Bronchus fibroblast of lung (primary cell): Measurements from ENCODE around the gene INSL6.

DNA sequence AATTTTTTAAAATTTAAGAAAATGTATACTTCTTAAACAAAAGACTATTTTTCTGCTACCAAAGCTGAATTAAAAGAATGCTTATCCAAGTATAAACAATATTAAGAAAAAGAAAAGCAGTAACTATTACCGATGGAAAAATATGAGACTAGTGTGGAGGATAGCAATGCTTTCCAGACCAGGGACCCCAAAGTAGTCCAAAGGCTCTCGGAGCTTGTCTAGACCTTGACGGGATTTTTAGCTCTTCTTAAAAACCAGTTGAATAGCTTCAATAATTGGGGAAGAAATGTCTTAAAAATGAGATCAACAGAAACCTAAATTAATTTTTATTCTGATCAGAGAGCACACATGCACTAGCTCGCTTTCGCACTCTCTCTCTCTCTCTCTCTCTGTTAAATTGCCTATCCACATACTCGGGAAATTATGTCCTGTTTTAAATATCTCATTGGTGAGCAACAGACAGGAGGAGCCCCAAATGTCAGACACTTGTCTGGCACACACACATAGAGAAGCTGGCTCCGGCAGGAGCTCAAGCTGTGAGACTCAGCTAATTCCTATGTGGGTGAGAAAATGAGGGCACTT, 9.4 kb downstream of the RFX3 start:
- RAMPAGE, long total RNA, result no peak

GRCh38 chr9:4066021-4066366, 233.9 kb downstream of the GLIS3 start:
- RAMPAGE, long total RNA, result no peak

- RAMPAGE, long total RNA, result no peak
Measured at GRCh38 chr9:4235782-4236562, 63.9 kb downstream of the GLIS3 start.

DNA sequence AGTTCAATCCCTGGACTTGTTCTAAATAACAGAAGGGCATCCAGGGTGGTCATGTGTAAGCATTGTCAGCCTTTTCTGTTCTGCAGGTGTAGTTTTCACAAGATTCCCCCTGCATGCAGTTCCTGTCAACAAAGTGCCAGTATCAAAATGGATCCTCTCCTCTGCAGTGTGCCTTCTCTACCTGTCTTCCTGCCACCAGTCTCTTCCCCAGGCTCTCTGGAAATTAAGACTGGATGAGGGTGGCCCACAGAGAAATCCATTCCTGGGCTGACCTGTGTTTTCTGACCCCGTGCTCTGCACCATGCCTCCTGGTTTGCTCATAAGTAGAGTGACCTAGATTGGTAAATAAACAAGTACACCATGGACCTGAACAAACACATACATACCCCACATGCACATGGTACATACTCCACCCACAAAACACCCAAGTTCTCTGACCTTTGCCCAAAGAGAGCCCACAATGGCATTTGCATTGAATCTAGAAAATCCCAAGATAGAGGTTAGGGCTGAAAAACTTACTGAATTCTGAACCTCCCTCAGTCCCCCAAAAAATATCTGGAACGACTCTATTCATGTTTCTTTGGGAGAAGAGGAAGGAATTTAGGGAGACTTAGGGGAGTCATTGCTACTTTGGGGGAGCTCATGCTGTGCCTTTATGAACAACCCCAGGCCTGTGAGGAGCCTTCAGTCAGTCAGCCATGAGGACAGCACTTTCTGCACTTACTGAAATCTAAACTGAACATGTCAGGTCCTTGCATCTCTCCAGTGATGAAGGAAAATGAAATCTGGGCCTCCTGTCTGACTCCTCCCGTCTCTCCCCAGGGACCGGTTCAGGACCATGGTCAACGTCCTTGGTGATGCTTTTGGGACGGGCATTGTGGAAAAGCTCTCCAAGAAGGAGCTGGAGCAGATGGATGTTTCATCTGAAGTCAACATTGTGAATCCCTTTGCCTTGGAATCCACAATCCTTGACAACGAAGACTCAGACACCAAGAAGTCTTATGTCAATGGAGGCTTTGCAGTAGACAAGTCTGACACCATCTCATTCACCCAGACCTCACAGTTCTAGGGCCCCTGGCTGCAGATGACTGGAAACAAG, 77.3 kb upstream of the PLPP6 start:
- RAMPAGE, long total RNA, result no peak

GRCh38 chr9:4615132-4615715, 46.9 kb upstream of the PLPP6 start:
- RAMPAGE, long total RNA, result no peak

DNA sequence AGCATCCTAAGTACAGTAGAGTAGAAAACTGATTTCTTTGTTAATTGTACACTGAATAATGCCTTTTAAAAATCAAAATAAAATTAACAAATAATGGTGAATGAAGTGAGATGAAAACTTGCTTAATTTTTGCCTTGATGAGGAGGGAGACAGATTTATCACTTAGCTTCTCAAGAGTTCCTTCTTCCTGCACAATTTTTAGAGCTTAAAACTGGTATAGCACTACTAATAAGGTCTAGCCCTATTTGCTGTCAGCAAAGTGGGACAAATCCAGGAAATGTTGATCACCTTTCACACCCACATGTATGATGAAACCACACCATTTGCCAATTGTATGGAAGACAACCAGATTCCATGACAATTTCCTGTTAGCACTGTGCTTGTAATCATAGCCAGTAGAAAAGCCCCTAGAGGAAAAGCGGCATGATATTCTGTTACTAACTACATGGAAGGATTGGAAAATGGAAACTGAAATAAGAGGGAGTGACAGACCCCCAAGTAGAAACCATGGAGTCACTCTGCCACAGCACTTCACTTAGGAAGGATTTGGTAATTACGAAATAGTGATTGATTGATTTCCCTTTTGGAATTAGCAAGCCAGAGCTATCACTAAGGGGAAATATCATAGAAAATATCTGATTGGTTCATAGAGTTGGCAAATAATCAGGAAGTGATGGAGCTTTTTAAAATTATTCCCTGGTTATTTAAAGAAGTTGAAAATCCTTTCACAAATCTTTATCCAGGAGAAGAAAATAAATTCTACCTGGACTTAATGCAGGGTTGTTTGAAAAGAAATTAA, 923 bp downstream of the SPATA6L start:
- RAMPAGE, long total RNA, result no peak

- RAMPAGE, long total RNA, result no peak
Measured at GRCh38 chr9:4711120-4711732, 29.8 kb downstream of the AK3 start.

DNA sequence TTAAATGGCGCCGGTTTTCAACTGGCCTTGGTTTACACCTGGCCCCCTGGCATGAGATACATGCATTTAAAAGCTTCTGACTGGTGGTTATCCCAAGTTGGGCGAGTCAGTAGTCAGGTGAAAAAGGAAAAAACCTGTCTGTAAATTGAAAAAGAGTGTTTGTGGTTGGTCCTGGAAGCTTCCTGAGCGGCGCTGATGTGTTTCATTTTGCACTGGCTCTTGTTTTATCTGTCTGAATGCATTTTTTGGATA, 1.2 kb downstream of the RCL1 start:
- RAMPAGE, long total RNA, result no peak

DNA sequence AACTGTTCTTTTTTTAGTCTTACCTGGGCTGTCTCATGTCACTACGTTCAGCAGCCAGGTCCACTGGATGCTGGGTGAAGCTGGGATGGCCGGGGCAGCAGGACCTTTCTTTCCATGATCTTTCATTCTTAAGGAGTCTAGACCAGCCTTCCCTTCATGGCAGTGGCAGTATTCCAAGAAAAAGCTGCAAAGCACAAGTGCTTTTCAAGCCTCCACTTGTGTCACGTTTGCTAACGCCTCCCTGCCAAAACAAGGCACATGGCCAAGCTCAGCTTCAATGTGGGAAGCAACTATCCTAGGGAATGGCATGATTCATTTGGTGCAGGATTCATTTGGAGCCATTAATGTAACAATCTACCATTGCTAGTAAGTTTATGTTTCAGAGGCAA, 94.8 kb downstream of the RCL1 start:
- RAMPAGE, long total RNA, result no peak

DNA sequence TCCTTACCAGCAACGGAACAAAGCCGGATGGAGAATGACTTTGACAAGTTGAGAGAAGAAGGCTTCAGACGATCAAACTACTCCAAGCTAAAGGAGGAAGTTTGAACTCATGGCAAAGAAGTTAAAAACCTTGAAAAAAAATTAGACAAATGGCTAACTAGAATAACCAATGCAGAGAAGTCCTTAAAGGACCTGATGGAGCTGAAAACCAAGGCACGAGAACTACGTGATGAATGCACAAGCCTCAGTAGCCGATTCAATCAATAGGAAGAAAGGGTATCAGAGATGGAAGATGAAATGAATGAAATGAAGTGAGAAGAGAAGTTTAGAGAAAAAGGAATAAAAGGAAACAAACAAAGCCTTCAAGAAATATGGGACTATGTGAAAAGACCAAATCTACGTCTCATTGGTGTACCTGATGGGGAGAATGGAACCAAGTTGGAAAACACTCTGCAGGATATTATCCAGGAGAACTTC, 47.8 kb downstream of the JAK2 start:
- RAMPAGE, long total RNA, result no peak

DNA sequence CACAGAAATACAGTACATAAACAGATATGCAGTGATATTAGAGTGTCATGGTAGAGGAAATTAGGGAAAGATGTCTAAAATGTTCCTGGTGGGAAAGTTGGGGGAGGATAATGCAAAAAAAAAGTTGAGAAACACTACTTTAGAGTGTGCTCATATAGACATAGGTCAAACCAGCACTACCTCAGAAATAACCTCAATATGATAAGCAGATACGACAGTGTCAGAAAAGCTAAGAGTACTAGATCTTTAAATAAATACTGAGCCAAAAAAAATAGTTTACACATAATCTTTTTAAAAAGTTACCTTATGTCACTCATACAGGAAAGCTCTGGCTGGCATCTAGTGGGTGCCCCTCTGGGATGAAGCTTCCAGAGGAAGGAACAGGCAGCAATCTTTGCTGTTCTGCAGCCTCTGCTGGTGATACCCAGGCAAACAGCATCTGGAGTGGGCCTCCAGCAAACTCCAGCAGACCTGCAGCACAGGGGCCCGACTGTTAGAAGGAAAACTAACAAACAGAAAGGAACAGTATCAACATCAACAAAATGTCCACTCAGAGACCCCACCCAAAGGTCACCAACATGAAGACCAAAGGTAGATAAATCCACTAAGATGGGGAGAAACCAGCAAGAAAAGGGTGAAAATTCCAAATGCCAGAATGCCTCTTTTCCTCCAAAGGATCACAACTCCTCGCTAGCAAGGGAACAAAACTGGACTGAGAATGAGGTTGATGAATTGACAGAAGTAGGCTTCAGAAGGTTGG, 52.1 kb downstream of the INSL6 start:
- RAMPAGE, long total RNA, result no peak

GRCh38 chr9:5185450-5185912, at the start of gene INSL6:
Gene INSL6 (minus strand): TSS chr9:5185639.
- RAMPAGE, long total RNA, result no peak

- RAMPAGE, long total RNA, result no peak
Measured at GRCh38 chr9:5621167-5621704, 7.7 kb upstream of the RIC1 start.

DNA sequence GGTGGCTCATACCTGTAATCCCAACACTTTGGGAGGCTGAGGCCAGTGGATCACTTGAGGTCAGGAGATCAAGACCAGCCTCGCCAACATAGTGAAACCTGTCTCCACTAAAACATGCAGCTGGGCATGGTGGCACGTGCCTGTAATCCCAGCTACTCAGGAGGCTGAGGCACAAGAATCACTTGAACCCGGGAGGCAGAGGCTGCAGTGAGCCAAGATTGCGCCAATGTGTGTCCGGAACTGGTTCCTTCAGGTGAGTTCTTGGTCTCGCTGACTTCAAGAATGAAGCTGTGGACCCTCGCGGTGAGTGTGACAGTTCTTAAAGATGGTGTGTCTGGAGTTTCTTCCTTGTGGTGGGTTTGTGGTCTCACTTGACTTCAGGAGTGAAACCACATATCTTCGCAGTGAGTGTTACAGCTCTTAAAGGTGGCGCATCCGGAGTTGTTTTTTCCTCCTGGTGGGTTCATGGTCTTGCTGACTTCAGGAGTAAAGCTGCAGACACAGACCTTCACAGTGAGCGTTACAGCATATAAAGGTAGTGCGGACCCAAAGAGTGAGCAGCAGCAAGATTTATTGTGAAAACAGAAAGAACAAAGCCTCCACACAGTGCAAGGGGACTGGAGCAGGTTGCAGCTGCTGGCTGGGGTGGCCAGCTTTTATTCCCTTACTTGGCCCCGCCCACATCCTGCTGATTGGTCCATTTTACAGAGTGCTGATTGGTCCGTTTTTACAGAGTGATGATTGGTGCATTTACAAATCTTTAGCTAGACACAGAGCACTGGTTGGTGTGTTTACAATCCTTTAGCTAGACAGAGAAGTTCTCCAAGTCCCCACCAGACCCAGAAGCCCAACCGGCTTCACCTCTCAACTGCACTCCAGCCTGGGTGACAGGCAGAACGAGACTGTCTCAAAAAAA, 8.9 kb upstream of the ERMP1 start:
- RAMPAGE, long total RNA, result no peak

DNA sequence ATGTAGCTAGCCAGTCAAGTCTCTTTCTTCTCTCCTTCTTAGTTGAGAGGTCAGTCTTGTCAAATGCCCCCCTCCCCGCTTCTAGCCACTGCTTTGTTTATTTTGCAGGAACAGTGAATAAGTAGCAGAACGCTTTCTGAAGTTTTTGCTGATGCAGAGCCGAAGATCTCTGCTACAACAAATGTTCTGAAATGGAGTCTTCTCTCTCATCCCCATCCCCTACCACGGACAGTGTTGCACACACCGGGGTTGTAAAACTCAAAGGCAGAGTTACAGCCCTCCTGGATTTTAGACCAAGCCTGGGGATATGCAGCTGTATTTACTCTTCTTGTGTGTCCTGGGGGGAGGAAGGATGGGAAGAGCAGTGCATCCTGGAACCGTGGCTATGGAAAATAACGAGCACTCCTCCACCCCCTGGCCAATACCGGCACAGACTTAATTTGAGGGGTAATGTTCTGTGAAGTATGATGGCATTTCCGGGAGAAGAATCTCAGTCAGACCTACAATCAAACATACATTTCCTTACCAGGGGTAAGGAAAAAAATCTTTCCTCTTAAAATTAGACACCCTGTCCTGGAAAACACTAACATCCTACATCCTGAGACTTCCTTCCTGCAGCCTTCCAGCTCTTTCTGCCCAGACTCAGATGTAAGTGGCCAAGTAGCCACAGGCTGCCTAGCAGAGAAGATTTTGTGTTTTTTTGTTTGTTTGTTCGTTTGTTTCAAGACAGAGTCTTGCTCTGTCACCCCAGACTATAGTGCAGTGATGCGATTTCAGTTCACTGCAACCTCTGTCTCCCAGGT, 10.9 kb upstream of the ERMP1 start:
- RAMPAGE, long total RNA, result no peak

DNA sequence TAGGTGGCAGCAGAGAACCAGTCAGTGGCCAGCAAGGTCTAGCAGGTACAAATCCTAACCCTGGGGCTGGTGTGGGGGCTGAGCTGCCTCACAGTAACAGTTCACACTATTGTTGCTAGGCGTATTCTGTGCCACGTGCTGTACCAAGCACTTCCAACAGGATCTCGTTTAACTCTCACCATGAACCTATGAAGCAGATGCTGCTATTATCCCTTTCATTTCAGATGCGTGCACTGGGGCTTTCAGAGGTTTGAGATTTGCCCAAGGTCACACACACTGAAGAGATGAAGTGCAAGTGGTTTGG, 4.5 kb upstream of the MLANA start:
- RAMPAGE, long total RNA, result no peak

DNA sequence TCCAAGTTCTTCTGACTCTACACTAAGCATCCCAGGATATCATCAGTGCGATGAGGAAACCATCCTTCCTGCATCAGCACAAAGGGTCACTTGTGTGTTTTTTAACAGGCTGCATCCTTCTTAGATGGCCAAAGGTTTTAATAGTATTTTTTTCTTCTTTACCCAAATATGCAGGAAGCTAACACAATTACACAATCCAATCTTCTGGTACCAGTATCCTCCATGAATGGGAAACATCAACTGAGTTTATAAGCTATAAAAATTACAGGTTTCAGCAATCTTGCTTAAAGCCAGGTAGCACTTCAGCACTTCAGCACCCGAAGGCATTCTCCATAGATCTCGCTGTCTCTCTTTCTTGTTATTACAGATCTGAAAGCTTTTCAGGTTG, 8.1 kb downstream of the MLANA start:
- RAMPAGE, long total RNA, result no peak

GRCh38 chr9:6007030-6007198, 1.4 kb downstream of the KIAA2026 start:
- RAMPAGE, long total RNA, result no peak

DNA sequence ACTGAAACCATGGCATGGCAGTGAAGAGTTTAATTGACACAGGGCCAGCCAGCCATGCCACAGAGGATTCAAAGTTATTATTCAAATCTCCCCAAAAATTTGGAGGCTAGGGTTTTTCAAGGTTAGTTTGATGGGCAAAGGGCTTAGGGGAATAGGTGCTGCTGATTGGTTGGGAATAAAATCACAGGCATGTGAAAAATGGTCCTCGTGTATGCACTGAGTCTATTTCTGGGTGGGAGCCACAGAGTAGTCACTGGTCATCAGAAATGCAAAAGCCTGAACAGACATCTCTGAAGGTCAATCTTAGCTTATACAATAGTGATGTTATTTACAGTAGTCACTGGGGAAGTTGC, 1.3 kb downstream of the IL33 start:
- RAMPAGE, long total RNA, result no peak

DNA sequence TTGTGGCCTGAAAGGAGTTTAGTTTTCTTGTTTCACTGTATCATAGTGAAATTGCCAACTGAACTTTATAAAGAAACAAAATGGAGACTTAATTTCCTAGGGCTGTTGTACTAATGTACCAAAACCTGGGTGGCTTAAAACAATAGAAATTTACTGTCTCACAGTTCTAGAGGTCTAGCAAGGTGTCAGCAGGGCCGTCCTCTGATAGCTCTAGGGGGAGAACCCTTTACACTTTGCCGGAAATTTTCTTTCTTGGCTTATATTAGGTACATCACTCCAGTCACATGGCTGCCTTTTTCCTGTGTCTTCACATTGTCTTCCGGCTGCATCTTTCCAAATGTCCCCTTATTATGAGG, 5.7 kb downstream of the UHRF2 start:
- RAMPAGE, long total RNA, result no peak